Skeletal muscle tissue (tissue), 7 donors: Measurements from ENCODE around the genes ZNF436, FUCA1 and MYOM3.

GRCh38 chr1:23097147-23097612, 77.9 kb downstream of the KDM1A start:
- PRO-cap, 3 experiments: no peak in any of the 3 experiments
- RAMPAGE, long total RNA: no peak
- RRBS, 2 experiments: no CpG with 5 or more reads among the region's 7 CpGs

- PRO-cap, 3 experiments: peak in 3 of 3 experiments; most common plus-strand start chr1:23369684 (in 1); most common minus-strand start chr1:23369837 (in 3)
- RAMPAGE, long total RNA: no peak
- RRBS, 2 experiments: no CpG with 5 or more reads among the region's 35 CpGs
These were observed at the start of gene ZNF436 for GRCh38 chr1:23369317-23370288. Gene ZNF436, minus strand, starts transcription at chr1:23369836.

- PRO-cap, 3 experiments: no peak in any of the 3 experiments
- RAMPAGE, long total RNA: no peak
- RRBS, 2 experiments: no CpG with 5 or more reads among the region's 2 CpGs
These were observed 2.3 kb upstream of the TCEA3 start for GRCh38 chr1:23426876-23427209.

DNA sequence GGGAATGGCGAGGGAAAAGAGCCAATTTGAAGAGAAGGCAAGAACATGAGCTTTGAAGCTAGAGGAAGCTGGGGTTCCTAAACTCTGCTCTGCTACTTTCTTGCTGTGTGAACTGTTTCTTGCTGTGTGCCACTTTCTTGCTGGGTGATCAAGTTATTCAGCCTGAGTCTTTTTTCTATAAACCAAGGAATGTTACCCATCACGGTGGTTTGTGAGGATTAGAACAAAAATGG, 3.7 kb downstream of the ID3 start:
- PRO-cap, 3 experiments: no peak in any of the 3 experiments
- RAMPAGE, long total RNA: no peak
- RRBS, 2 experiments: no CpG with 5 or more reads among the region's 2 CpGs

GRCh38 chr1:23555923-23556517, 3.3 kb downstream of the ID3 start:
- PRO-cap, 3 experiments: peak in 1 of 3 experiments; most common plus-strand start chr1:23556375 (in 1)
- RAMPAGE, long total RNA: no peak
- RRBS, 2 experiments: no CpG with 5 or more reads among the region's 8 CpGs

- PRO-cap, 3 experiments: peak in 3 of 3 experiments; most common minus-strand start chr1:23868290 (in 2)
- RAMPAGE, long total RNA: no peak
- RRBS, 2 experiments: 1% methylated on average over 14 of the region's 62 CpGs
These were observed at the start of gene FUCA1 for GRCh38 chr1:23868136-23868842. Gene FUCA1, minus strand, starts transcription at chr1:23868290.

DNA sequence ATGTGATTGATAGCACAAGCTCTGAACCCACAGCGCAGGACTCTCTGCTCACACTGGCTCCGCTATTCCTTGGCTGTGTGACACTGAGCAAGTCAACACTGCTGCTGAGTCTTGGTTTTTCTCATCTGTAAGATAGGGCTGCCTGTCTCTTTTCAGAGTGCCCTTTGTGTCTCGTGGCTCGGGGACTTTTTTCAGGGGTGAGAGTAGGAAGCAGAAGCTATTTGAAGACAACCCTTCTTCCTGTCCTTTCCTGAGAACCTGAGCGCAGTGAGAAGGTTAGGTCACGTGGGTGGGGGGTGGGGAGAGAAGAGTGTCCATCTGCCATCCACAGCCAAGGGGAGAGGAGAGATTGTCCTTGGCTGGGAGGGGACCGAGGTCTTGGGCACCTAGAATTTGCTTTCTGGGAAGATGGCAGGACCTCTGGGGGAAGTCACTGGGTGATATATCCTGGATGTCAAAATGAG, 2.3 kb downstream of the CNR2 start:
- PRO-cap, 3 experiments: no peak in any of the 3 experiments
- RAMPAGE, long total RNA: no peak
- RRBS, 2 experiments: no CpG with 5 or more reads among the region's 7 CpGs

DNA sequence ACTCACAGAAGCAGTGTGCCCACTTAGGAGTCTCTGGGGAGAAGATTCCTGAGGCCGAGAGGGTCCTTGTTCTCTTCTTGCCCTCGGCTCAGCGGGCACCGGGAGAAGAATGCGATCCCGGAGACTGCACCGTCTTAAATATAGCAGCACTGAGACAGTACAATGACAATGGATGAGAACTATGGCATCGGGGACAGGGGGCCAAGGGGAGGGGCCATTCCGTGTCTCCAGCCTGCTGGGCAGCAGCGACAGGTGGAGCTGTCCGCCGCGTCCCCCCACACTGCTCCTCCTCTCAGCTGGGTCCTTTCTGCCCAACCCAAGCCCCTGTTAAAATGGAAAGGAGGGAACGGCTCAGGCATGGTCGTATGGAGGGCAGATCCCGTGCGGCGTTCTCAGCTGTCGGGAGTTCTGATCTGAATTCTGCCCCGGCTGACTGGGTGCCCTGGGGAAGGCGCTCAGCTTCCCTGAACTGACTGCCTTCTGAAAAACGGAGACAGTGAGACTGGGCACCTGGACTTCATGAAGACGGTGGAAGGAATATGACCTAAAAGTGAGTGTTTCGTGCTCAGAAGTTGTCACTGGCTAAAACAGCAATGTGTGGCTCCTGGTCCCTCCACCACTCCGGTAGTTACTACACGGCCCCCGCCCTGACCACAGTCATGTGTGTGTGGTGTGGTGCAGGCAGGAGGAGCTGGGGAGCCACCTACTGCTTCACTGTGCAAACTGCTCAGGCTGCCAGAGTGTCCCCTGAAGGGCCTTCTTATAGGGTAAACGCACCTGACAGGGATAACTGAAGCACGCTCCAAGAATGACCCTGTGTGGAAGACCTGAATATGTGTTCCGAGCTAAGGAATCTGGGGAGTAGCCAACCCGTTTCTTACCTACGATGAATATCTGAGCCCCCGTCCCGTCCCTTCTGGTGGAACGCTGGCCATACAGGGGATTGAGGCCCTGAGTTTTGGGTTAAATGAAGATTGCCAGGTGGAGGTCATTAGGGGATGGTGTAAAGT, at the start of gene MYOM3:
MYOM3 (minus strand) TSS at position 111 of the 1,010 bp plus-strand sequence.
- PRO-cap, 3 experiments: peak in 3 of 3 experiments; most common plus-strand start position 257 of the sequence (in 2); most common minus-strand start position 111 of the sequence (in 3)
- RAMPAGE, long total RNA: start-site peak on the minus strand centred at position 133 of the sequence, 48 bp wide, 346 and 329 reads in 2 replicates
- RRBS, 2 experiments: no CpG with 5 or more reads among the region's 35 CpGs

DNA sequence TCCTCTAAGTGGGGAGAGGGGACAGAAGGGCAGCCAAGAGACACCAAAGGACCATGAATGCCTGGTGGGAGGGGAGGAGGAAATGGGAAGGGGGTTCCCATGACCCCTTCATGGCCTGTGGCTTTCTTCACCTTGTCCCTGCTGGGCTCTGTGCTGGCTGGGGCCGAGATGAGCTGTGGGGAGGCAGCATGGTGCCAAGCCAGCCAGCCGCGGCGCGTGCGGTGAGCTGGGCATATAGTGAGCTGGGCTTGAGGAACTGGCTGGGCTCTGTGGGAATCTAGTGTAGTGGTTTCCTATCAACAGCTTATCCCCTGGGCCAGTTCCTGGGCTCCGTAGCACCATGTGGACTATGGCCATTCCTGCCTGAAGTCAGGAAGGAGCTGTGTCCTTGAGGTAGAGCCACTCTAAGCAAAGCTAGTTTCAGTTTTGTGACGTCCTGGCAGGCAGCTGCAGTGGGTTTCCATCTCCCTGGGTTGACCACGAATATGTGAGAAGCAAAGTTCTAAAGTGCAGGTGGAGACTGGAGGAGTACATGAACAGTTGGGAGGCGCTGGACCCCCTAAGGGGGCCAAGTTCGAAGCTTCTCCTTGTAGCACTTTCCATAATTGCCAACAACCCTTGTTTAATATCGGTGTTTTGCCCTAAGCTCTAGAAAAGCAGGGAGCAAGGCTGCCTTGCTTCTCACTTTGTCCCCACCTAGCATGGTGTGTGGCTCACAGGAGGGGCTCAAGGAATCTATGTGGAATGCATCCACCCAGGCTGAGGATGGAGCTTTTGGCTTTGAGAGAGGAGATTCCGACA, 1.9 kb downstream of the NCMAP start:
- PRO-cap, 3 experiments: no peak in any of the 3 experiments
- RAMPAGE, long total RNA: no peak
- RRBS, 2 experiments: no CpG with 5 or more reads among the region's 13 CpGs

GRCh38 chr1:24648660-24649043, 5.5 kb downstream of the SRRM1 start:
- PRO-cap, 3 experiments: no peak in any of the 3 experiments
- RAMPAGE, long total RNA: no peak
- RRBS, 2 experiments: no CpG with 5 or more reads among the region's 4 CpGs

DNA sequence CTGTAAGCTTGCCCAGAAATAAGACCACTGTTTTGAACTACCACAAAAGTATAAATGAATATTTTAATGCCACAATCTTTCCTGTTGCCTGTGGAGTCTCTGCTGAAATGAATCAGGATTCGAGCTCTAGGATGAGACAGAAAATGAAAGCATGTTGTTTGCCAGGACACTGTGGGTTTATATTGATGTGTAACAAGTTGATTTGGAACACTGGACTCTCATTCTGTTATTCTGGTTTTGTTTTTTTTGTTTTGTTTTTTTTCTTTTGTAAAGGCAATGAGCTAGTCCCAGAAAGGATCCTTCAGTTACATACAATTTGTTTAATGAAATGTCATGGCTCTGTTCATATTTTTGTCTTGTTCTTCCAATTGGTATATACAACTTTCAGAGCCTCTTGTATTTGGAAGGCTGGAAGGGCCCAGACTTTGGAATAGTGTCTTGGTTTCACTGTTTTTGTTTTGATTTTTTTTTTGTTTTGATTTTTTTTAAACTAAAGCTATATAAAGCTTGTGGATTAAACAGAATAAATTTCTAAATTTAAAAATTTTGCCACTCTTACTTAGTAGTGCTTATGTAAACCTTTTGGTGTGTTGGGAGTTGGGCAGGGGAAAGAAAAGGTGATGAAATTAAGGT, 29.7 kb downstream of the SRRM1 start:
- PRO-cap, 3 experiments: no peak in any of the 3 experiments
- RAMPAGE, long total RNA: no peak
- RRBS, 2 experiments: no CpG with 5 or more reads among the region's 1 CpG

DNA sequence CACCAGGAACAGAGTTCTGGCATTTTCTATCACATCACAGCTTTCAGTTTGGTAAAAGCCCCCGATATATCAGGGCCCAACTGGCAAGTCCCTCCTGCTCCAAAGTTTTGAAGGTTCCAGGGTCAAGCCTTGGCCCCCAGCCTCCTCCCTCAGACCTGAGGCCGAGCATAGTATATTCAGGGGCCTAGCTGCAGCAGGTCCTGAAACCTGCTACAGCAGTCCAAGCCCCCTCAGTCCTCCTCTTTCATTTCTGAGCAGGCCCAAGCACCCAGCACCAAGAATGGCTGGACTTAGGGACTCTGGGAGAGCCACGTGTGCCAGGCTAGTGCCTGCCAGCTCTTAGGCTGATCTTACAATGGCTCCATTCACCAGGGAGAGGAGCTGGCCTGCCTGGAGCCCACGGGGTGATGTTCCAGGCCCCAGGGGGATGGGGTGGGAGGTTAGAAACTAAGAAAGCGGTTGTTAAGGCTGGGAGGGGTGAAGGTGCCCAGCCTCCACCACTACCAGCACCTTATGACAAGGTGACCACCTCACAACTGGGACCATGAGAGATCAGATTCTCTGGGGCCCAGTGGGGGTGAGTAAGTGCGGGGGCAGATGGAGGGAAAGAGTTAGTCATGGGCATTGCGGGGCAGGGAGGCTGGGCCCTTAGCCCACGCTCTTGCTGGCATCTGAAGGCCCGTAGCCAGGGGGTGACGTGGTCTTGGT, 30.4 kb upstream of the CLIC4 start:
- PRO-cap, 3 experiments: no peak in any of the 3 experiments
- RAMPAGE, long total RNA: no peak
- RRBS, 2 experiments: no CpG with 5 or more reads among the region's 10 CpGs

GRCh38 chr1:24762125-24762982, 17.1 kb downstream of the CLIC4 start:
- PRO-cap, 3 experiments: no peak in any of the 3 experiments
- RAMPAGE, long total RNA: no peak
- RRBS, 2 experiments: no CpG with 5 or more reads among the region's 5 CpGs

GRCh38 chr1:24905429-24905900, 24.6 kb downstream of the RUNX3 start:
- PRO-cap, 3 experiments: no peak in any of the 3 experiments
- RAMPAGE, long total RNA: no peak
- RRBS, 2 experiments: no CpG with 5 or more reads among the region's 10 CpGs

GRCh38 chr1:24915444-24915756, 14.7 kb downstream of the RUNX3 start:
- PRO-cap, 3 experiments: no peak in any of the 3 experiments
- RAMPAGE, long total RNA: no peak
- RRBS, 2 experiments: no CpG with 5 or more reads among the region's 5 CpGs

DNA sequence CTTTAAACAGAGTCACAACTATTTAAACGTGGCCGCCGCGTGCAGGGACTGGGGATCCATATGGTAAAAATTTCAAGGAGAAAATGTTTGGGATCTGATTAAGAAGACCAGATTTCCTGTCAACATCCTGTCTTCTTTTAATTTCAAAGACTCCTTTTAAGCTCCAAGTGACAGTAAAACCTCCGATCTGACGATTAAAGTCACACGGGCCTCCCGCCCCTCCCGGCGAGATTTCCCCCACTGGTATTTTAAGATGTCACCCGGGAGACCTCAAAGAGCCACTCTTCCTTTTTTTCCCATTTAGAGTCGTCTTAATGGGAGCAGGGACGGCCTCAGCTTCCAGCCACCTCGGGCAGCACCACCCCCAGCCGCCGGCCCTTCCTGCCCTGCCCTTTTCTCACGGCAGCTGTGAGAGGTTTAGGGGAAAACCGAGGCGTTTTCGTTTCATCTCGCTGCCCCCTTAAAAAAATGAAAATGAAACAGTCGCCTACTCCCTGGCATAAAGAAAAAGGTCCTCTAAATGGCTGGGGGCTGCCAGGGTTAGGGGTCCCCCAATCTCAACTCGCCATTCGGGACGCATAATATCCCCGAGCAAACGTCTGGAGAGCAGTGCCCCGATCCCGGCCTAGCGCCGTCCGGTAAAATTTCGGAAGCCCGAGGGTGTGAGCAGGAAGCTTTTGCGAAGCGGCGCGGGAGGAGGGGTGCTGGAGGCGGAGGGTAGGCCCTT, 1.4 kb downstream of the RUNX3 start:
- PRO-cap, 3 experiments: no peak in any of the 3 experiments
- RAMPAGE, long total RNA: no peak
- RRBS, 2 experiments: 2 to 6% methylated on average over 7 to 9 of the region's 39 CpGs

GRCh38 chr1:24964627-24965600, 34.8 kb upstream of the RUNX3 start:
- PRO-cap, 3 experiments: no peak in any of the 3 experiments
- RAMPAGE, long total RNA: no peak
- RRBS, 2 experiments: no CpG with 5 or more reads among the region's 36 CpGs

DNA sequence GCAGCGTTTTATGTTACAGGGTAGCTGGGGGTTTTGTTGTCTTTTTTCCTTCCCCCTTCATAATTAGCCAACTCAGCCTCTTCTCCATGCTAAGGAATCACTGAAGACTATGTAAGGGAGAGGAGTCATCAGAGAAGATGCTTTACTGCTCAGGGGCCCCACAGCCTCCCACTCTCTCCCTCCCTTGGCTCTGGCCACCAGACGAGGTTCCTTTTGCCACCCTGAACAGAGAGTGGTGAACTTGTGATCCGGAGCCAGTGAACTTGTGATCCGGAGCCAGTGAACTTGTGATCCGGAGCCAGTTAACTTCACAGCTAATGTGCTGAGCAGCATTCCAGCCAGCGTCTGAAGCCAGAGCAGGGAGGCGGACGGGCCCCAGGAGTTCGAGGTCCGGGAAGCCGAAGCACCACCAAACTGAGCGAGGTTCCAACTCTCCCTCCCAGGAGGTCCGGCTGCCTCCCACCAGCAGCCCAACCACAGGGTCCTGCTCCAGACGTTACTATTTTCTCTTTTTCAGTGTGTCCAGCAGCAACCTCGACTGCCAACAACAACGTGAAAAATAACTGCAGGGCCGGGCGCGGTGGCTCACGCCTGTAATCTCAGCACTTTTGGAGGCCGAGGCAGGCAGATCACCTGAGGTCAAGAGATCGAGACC, 85.9 kb downstream of the SYF2 start:
- PRO-cap, 3 experiments: no peak in any of the 3 experiments
- RAMPAGE, long total RNA: no peak
- RRBS, 2 experiments: 10 to 15% methylated on average over 10 of the region's 22 CpGs

- PRO-cap, 3 experiments: peak in 3 of 3 experiments; most common plus-strand start chr1:25430340 (in 2); most common minus-strand start chr1:25430615 (in 1)
- RAMPAGE, long total RNA: no peak
- RRBS, 2 experiments: 1 to 2% methylated on average over 30 of the region's 45 CpGs
These were observed 387 bp upstream of the MACO1 start for GRCh38 chr1:25430228-25430792.

GRCh38 chr1:25474583-25475008, 43.9 kb downstream of the MACO1 start:
- PRO-cap, 3 experiments: no peak in any of the 3 experiments
- RAMPAGE, long total RNA: no peak
- RRBS, 2 experiments: no CpG with 5 or more reads among the region's 5 CpGs